Cardiac ventricle fibroblast (primary cell): ENCODE measurements around a stretch of chr3.

DNA sequence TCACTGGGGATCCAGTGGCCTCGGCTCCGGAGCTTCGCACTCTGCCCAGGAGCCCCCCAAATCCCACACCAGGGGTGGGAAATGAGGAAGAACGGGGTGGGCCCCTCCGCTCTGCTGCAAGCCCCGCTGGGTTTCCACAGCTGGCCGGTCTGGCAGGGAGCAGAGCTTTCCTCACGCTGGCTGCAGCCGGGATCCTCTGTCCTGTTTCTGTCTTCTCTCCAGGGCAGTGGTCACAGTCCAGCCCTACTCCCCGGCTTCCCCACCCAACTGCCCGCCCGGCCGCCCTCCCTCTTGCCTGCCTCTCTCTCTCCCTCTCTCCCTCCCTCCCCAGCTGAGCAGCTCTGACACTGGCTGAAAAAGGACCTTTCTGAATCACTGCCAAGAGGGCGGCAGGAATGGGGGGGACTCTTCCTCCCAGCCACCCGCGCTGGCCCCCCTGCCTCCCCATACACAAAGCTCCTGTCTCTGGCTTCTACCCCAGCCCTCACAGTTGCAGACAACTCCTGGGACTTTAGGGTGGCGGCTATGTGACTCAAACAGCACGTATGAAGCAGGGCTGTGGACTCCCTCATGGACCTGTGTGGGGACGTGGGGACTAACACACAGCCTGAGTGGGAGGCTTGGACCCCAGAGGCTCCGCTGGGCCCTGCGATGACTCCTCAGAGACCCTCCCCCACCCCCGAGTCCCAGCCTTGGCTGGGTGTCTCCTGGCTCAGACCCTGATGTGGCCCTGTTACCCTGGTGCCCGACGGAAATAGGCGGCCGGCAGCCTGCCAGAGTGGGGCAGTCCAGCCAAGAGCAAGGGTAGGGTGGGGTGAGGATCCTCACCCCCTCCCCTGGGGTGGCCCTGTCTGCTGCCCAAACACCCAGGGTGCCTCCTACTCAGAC lies 15.6 kb downstream of the TNK2 start:
- RAMPAGE, long total RNA = no peak

- RAMPAGE, long total RNA = no peak
Observed at GRCh38 chr3:195904315-195904680, 4.1 kb downstream of the TNK2 start.

DNA sequence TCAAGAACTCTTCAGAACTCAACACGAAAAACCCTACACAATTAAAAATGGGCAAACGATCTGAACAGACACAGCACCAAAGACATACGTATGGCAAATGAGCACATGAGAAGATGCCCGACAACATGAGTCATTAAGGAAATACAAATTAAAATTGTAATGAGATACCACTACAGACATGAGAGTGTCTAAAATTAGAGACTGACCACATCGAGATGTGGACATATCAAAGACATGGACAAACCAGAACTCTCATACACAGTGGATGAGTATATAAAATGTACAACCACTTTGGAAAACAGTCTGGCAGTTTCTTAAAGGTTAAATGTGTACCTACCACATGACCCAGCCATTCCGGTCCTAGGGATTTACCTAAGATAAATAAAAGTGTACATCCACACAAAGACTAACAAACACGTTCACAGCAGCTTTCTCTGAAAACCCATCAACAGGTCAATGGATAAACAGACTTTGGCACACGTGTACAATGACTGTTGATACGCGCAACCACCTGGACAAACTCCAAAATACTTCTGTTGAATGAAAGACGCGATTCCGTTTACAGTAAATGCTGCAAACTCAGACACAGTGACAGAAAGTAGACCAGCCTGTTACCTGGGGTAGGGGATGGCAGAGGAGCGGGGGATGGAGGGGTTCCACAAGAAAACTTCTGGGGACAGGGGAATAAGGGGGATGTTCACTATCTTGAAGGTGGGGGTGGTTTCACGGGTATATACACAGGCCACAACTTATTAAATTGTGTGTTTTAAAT lies 2.2 kb downstream of the TNK2 start:
- RAMPAGE, long total RNA = no peak

- RAMPAGE, long total RNA = no peak
Observed at GRCh38 chr3:195933020-195933672, 24.8 kb upstream of the TNK2 start.

DNA sequence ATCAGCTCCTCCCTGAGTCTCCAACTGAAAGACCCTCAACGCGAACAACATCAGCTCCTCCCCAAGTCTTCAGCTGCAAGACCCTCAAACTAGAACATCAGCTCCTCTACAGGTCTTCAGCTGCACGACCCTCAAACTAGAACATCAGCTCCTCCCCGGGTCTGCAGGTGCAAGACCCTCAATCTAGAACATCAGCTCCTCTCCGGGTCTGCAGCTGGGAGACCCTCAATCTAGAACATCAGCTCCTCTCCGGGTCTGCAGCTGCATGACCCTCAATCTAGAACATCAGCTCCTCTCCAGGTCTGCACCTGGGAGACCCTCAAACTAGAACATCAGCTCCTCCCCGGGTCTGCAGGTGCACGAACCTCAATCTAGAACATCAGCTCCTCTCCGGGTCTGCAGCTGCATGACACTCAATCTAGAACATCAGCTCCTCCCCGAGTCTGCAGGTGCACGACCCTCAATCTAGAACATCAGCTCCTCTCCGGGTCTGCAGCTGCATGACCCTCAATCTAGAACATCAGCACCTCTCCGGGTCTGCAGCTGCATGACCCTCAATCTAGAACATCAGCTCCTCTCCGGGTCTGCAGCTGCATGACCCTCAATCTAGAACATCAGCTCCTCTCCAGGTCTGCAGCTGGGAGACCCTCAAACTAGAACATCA lies 36.2 kb upstream of the TNK2 start:
- RAMPAGE, long total RNA = no peak

DNA sequence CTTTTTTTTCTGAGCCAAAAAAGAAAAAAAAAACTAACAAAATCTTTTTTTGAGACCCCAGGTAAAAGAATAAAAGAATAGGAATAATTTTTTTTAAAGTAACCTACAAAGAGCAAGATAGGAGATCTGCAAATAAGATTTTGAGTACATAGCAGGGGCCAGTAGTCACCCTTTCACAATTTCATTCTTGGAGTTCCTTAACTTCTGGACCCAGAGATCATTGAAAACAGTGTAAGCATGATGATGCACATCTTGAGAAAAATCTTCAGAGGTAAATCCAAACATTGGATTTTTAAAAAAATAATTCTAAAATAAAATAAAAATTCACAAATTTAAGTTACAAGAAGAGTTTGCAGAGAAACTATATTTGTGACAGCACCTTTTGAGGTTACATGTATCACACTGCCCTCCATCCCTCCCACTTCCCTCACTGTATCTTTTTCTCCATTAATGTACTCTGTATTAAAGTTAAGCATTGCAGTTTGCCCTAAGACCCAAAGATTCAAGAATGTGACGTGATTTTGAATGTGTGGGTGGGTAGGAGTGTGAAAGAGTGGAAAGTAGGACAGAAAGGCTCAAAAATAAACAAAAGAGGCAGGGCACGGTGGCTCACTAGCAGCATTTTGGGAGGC lies 18.7 kb downstream of the TFRC start:
- RAMPAGE, long total RNA = no peak

- RAMPAGE, long total RNA = no peak
Observed at GRCh38 chr3:196163740-196164456, 47.3 kb downstream of the ZDHHC19 start.

GRCh38 chr3:196170846-196171262 lies 40.3 kb downstream of the ZDHHC19 start:
- RAMPAGE, long total RNA = no peak

DNA sequence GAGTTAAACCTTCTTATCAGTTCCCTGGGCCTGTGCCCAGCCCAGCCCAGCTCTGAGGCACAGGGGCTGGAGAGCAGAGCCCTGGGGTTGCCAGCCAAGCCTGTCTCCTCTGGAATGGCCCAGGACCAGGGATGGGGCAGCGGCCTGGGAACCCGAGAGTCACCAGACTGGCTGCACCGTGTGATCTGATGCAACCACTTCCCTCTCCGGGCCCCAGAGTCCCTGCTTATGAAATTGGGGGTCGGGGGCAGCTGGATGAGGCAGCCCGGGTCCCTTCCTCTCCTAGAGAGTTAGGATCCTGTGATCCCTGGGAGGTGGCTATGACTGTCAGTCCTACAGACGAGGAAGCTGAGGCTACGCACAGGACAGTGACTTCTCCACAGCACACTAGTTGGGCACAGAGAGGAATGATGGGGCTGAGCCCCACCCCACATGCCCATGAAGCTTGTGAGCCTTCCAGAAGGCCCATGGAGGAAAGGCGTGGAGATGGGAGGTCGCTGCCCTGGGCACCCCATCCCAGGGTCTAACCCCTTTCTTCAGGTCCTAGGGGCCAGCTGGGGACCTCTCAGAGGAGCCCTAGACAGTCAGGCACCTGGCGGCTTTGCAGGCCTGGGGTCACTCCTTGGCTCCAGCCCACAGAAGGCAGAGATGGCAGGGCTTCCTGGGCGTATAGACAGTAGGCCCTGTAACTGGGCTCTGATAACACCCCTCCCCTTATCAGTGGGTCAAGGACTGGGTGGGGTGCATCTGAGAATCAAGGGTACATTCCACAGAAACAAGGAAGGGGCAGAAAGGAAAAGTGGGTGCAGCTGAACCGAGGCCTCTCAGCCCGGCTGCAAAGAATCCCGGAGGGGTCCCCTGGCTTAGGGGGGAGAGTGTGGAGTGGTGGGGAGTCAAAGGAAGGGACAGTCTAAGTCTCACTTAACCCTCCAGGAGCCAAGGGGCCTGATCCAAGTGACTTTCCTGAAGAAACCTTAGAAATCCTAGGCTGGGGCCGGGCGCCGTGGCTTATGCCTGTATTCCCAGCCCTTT lies 16.8 kb downstream of the ZDHHC19 start:
- RAMPAGE, long total RNA = no peak

- RAMPAGE, long total RNA = no peak
Observed at GRCh38 chr3:196208107-196208721, 3.0 kb downstream of the ZDHHC19 start.

DNA sequence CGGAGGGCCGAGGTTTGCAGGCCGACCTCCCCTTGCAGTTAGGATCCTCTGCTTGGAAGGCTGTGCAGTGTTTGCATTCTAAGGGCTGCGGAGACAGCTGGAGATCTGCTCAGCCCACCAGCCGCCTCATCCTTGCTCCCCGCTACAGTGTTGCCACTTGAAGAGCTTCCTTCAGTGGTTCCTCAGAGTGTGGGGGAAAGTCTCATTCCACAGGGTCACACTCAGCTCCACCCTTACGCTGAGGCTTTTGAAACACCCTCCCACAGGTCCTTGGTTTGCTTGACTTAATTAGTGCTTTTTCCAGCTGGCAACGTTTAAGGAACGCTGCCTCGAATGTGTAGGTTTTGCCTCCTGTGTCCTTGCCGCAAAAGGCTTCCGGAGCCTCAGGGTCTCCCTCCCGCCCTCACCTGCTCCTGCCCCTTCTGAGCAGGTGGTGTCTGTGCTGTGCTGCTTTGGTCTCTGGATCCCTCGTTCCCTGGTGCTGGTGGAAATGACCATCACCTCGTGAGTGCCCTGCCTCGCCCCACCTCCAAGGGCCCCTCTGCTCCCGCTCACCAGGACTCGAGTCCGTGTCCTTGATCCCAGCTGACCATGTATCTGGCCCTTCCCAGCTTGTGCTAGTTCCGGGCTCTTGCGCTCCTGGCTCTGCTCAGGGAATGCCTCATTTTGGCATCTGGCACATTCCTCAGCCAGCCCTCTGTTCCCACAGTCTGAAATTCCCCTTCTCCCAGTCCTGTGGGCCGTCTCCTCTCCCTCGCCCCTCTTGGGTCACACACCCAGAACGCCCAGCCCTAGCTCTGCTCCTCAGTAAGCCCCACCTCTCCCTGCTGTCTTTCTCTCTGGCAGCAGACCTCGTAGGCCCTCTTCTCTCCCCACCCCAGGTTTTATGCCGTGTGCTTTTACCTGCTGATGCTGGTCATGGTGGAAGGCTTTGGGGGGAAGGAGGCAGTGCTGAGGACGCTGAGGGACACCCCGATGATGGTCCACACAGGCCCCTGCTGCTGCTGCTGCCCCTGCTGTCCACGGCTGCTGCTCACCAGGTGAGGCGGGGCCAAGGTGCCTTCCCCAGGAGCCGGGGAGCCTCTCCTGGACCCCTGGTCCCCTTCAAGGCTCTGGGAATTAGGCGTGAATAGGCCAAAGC lies 11.3 kb downstream of the SLC51A start:
- RAMPAGE, long total RNA = no peak

DNA sequence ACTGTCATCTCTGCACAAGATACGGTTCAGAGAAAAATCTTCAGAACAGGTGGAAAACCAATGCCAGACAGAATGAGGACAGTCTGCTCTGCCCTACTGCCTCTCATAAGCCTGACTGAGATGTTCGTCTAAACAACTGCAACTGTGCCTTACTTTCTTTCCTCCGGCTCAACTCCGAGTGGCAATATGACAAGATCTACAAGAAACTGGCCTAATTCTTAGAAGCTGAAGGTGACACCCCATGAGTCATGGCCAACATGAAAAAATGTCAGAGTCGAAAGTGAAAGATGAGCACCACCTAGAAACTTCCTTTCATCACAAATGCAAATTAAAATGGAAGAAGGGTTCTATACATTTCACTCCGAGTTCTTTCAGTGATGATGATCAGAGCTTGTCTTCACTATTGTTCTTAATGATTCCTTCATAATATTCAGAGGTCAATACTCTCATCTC lies 12.9 kb downstream of the PCYT1A start:
- RAMPAGE, long total RNA = no peak

DNA sequence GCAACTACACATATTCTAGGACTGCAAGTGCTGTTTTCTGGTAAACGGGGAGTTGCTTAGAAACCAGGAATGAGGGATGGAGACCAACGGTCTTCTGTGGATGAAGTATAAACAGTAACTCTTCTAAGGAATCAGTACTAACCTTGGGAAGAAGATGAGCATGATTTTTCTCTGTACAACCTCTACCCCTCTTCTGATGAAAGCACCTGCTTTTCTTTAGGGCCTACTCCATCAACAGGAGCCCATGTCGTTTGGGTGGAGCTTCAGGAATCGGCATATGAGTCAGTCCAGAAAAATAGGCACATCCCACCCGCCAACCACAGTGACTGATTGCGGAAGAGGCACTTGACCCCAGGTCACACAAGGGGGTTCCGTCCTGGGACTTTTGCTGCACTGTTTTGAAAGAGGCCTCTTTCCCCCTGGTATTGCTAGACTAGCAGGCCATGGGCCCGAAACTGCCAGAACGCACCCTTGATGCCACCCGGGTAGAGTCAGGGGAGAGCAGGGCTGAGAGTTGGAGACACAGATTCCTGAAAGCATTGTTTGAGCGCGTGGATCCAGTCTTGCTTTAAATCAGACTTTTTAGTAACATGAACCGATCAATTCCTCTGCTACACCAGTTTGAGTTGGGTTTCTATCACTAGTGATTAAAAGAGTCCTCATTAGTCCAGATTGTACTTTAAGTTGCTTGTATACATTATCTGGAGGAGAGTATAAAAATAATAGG lies 19.3 kb upstream of the NRROS start:
- RAMPAGE, long total RNA = no peak

DNA sequence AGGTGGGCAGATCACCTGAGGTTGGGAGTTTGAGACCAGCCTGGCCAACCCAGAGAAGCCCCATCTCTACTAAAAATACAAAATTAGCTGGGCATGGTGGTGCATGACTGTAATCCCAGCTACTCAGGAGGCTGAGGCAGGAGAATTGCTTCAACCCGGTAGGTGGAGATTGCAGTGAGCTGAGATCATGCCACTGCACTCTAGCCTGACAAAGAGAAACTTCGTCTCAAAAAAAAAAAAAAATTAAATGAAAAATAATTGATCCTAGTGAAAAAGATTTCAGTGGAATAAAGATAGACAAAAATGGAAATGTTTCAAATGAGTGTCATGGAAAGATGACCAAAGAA lies 15.8 kb upstream of the NRROS start:
- RAMPAGE, long total RNA = no peak

DNA sequence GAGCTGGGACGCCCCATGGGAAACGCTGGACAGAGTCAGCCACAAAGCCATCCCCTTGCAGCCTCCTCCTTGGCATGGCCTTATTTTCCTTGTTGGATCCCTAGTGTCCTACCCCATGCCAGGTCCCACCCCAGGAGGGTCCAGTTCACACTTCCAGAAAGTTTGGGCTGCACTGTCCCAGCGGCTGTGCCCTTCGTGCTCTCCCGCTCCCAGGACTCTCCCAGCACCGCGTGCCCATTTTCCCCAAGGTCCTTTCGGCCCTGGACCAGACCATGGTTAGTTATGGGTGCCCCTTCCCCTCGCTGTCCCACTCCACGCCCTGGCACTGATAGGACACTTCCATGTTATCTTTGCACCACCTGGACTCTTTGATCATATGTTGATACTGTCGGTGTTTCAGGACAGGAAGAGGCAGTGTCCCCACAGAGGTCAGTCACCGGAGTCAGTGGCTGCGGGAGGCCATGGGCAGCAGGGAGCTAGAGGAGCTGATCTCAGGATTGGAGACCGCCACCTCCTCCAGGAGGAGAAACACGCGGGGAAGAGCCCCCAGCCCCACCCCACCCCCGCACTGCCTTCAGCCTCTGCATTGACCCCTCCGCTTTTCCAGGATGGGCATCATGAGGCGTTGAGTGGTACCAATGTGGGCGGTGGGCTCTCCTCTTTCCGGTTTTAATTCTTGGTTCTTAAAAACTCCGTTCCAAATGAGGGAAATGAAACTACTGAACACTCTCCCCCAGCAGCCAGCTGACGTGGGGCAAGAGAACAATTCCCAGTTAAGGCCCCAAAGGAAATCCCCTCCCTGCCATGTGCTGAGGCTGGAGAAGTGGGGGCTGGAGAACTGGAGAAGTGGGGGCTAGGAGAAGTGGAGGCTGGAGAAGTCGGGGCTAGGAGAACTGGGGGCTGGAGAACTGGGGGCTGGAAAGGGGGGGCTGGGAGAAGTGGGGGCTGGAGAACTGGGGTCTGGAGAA lies 5.5 kb upstream of the NRROS start:
- RAMPAGE, long total RNA = no peak

DNA sequence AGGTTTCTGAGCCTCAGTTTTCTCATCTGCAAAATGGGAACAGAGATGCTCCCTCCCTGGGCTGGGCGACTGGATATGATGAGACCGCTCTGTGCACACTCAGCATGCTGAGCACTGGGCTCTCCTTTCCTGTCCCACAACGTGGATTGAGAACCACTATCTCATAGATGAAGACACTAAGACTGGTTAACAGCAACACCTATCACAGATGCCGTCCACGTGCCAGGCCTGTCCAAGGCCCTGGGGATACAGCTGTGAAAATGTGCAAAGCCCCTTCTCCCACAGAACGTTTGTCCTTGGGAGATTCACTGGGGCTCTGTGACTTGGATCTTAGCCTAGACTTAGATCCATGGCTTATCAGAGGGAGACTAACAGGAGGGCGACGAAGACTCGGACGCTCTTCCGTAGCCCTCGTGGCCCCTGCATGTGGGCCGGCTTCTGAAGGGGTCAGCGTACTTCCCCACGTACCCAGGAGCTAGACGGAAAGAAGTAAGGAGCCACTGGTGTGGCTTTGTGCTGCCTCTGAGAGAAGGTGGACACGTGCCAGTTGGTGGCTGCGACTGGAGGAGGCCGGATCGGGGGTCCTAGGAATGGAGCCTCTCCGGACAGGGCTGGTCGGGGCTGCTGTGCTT lies 826 bp downstream of the NRROS start:
- RAMPAGE, long total RNA = no peak

- RAMPAGE, long total RNA = no peak
Observed at GRCh38 chr3:196654387-196654719, 14.9 kb downstream of the NRROS start.

GRCh38 chr3:196740129-196740827 lies 621 bp downstream of the PAK2 start:
- RAMPAGE, long total RNA = no peak

- RAMPAGE, long total RNA = no peak
Observed at GRCh38 chr3:196741335-196741677, 1.6 kb downstream of the PAK2 start.

DNA sequence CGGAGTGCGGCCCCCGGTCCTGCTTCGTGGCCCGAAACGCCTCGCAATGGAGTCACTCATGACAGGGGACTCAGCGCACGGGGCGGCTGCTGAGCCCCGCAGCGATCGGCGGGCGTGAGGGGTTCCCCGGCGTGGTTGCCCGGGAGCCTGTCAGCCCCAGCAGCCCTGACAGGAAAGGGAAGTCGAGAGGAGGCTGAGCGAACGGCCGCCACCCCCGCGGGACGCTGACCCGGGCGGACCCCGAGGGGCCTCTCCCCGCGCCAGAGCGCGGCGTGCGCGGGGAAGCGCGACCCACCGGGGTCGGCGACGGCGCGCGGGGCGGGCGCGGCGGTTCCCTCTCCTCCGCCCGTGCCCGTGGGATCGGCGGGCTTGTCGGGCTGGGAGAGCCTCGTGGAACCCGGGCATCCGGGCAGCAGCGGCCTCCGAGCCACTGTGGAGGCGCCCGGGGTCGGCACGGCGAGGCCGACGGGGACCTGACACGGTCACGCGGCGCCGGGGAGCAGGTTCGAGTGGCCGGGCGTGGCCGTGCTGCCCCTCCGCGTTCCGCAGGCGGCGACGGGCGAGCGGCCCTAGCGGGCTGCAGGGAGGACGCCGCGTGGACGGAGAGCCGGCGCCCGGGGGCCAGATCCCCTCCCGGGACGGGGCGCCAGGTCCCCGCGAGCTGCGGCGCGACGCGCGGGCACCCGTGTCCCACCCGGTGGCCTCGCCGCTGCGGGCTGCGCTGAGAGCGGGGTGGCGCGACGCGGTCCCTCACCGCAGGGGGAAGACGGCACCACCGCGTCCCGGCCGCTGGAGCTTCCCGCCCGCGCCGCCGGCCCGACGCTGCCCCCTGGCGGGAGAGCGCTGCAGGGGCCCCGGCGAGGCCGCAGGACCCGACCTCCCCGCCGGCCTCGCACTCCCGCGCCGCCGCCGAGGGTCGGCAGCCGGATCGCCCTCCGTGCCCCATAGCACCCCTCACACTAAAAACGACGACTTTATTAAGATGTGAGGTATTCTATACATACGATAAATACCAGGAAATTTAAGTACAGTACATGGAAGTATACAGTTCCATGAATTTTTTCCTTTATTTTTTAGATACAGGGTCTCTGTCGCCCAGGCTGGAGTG lies 945 bp upstream of the PIGZ start:
- RAMPAGE, long total RNA = no peak